Neural progenitor cell (in vitro differentiated cells): Measurements from ENCODE around the gene DTX1.

GRCh38 chr12:112028500-112029312 lies 15.5 kb downstream of the ERP29 start:
- RAMPAGE, long total RNA: no peak

DNA sequence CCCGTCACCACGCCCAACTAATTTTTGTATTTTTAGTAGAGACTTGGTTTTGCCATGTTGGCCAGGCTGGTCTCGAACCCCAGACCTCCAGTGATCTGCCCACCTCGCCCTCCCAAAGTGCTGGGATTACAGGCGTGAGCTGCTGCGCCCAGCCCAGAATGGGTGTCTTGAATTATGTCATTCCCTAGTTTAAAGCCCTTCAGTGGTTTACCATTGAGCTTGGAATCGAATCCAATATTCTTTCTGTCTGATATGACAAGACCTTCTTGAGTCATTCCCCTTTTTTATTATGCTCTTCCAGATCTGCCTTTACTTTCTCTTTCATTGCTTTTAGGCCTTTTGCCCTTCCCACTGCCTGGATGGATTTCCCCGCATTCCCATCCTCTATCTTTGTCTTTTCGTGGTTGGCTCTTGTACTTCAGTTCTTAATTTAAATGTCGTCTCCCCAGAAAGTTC lies 1.5 kb downstream of the TRAFD1 start:
- RAMPAGE, long total RNA: no peak

DNA sequence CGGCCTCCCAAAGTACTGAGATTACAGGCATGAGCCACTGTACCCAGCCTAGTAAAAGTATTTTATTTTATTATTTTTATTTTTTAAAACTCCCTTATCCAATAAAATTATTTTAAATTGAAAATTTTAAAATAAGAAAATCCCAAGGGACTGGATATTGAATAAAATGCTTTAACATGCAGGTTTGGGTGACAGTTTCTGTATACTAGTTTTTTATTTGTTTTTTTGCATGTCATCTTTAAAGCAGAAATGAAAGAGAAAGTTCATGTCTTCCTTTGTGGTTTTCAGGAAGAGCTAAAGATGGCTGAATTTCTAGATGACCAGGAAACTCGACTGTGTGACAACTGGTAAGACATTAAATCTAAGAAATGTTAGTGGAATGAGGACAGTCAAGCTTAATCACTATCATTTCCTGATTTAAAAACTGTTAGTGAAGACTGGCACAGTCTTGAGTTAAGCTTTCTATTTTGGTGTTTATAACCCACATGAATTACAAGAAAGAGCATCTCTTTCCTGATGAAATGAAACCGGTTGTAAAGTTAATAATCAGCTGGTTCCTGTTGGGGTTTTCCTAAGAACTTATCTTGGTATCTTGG lies 5.0 kb downstream of the TRAFD1 start:
- RAMPAGE, long total RNA: no peak

DNA sequence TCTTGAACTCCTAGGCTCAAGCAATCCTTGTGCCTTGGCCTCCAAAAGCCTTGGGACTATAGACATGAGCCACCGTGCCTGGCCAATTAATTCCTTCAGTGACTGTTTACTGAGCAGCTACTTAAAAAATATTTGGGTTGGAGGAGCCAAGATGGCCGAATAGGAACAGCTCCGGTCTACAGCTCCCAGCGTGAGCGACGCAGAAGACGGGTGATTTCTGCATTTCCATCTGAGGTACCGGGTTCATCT lies 170.6 kb upstream of the RPH3A start:
- RAMPAGE, long total RNA: no peak

- RAMPAGE, long total RNA: no peak
Observed at GRCh38 chr12:113056557-113057166, at the start of gene DTX1. Gene DTX1, plus strand, starts transcription at chr12:113056730.

DNA sequence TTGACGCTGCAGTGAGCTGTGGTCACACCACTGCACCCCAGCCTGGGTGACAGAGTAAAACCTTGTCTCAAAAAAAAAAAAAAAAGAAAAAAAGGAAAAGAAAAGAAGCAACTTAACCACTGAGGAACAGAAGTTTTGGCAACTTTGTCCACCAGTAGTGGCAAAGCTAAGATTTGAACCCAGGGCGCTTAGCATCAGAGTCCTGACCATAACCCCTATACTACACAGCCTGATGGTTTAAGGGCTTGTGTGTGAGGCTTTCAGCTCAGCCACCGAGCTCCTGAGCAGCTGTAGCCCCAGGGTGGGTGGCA lies 21.2 kb downstream of the RASAL1 start:
- RAMPAGE, long total RNA: no peak

DNA sequence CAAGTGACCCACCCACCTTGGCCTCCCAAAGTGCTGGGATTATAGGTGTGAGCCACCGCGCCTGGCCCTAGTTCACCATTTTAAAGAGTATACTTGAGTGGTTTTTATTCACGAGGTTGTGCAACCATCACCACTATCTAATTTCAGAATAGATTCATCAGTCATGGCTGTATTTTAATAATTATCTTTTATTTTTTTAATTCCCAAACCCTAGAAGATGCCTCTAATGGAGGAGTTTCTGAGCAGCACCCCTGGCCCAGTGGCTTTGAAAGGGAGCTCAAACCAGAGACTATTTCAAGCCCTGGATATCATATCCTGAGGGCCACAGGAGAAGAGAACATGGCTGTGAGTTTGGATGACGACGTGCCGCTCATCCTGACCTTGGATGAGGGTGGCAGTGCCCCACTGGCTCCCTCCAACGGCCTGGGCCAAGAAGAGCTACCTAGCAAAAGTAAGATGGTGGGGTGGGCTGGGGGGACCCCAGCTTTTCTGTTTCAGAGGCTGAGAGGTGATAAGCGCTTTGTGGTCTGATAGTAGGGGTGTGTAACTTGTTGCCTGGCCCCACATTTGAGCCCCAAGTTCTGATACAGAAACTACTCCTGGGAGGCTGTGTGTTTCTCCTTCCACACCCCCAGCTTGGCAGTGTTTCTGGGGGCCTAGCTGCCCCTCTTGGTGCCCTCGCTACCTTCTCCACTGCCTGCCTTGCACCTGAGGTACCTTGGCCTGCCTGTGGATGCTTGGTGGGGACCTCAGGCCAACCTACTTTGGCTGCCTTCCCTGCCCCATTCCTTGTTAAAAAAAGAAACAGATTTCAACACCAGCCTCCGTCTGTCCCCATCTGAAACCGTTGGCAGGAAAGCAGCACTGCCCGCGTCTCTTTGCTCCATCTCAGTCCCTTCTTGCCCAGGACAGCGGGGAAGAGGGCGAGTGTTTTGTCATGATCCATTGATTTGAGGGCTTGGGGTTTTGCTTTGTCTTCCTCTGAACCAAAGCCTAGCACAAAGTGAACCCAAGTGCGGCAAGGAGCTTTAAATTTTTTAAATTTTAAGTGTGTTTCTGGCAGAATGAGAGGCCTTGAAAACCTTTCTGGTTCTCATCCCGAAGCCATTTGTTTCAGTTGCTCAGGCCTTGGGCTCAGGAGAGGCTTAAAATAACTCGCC lies 5.6 kb downstream of the TPCN1 start:
- RAMPAGE, long total RNA: no peak

DNA sequence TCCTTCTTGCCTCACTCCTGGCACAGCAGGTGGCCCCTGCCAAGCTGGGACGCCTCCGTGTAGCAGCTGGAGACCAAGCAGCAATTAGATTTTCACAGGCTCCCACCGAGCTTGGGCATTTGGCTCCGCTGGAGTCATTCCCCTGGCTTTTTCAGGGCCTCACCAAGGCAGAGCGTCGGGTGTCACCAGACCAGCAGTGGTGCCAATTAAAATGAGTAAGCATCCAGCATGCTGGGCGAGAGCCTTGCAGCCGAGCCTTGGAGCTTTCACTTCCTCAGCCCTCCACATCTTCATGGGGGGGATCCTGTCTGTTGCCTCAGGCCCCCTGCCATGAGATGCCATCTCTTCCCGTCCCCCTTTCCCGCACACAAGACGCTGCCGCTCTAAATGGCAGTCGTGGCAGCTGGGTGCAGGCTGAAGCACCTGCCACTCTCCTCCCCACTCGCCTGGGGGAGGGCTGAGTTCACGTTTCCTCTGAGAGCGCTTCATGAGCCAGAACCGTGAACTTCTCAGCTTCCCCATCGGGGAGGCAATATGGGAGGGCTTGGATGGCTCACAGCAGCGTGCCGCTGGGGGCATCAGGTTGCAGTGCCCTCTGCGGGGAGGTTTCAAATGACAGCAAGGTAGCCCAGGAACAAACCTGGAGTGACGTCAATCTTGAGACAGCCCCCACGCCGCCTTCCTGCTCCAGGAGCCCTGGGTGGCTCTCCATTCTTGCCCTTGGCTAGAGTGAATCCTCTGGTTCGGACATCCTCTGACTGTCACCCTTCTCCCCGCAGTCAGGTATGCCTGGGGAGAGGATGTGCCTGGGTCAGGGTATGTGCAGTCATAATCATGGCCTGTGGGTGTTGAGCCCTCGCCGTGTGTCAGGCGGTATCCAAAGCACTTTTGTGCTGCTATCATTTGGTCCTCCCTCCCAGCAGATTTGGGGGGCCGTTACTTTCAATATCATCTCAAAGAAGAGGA lies 11.9 kb downstream of the TPCN1 start:
- RAMPAGE, long total RNA: no peak

- RAMPAGE, long total RNA: no peak
Observed at GRCh38 chr12:113236470-113237248, 15.4 kb downstream of the TPCN1 start.

DNA sequence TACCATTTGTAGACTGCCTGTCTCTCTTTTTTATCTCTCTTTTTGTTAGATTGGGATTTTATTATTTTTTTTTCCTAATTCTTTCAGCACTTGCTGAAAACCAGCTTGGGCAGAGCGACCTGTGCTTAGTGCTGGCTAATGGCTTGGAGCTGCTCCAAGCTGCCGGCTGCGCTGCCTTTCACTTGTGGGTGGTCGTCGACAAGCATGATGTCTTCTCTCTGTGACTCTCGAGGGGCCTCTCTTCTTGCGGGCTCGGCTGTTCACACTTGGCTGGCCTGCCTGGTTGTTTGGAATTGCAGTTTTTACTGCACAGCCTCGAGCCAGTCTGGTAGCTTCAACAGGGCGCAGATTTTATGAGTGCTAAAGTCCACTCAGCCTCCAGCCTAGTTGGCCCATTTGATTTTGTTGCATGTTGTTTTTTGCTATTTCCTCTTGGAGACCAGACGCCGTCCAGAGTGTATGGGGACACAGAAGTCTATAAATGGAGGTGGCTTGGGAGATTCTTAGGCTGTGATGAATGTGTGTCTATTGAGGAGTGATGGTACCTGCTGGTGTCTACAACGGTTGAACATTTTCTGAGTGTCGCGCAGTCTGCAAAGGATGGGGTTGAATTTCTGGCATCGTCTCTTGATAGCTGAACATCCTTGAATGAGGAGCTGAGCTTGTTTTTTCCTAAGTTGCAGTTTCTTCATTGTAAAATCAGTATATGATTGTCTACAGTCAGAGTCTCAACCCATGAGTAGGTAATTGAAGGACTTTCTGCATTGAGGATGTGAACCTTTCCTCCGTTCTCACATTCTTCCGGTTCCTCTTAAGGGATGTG lies 18.7 kb downstream of the TPCN1 start:
- RAMPAGE, long total RNA: no peak

DNA sequence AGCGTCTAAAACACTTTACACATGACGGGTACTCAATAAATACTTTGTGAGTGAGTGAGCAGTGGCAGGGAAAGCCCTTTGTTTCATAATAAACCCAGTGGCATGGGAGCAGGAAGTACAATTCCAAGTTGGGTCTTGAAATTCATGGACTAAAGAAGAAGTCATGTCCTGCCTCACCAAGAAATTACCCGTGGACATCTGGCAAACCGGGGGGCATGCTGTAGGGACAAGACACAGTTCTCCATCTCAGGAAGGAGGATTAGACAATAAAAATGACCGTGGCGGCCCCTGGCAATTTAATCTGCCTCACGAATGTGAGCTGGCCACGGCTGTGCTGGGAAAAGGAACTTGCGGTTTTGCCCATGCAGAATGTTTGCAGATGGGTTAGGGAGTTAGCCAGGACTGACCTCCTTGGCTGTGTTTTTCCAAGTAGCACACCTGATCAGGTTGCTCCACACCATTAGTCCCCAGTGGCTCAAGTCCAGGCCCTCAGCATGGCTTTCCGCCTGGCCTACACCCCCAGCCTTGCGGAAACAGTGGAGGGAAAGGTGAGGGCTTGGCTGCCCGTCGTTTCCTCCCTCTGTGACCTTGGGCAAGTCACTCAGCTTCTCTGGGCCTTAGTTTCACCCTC lies 20.7 kb downstream of the TPCN1 start:
- RAMPAGE, long total RNA: no peak

DNA sequence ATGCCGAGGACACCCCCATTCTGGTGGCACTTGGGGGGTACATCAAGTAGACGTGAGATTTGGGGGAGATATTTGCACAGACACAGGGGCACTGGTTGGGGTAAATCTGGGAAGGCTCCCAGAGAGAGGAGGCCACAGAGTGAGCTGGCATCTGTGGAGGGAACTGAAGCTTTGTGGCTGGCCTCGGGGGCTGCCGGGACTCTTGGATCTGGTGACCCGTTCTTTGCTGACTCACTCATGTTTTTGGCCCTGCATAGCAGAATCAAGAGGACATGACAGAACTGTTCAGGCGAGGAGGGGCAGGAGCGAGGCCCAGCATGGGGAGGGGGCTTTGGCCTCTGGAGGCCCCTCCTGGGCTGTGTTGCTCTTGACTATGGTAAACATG lies 1.7 kb downstream of the PLBD2 start:
- RAMPAGE, long total RNA: no peak

- RAMPAGE, long total RNA: no peak
Observed at GRCh38 chr12:113397530-113397978, 6.1 kb downstream of the SDS start.

DNA sequence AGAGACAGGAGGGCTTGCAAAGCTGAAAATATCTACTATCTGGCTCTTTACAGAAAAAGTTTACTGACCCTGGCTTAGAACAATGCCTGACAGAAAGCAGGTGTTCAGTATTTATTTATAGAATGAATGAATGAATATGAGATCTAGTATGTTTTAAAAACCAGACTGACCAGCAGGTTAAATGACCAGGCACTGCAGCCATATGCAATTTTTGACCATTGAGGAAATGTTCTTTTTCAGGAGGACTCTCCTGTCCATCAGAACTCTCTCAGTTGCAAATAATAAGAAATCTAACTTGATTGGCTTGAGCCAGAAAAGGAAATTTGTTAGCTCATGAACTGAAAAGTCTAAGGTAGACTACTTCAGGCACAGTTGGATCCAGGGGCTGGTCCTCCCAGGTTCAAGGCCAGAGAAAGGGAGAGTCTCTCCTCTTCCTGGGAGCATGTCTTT lies 35.5 kb upstream of the LHX5 start:
- RAMPAGE, long total RNA: no peak

DNA sequence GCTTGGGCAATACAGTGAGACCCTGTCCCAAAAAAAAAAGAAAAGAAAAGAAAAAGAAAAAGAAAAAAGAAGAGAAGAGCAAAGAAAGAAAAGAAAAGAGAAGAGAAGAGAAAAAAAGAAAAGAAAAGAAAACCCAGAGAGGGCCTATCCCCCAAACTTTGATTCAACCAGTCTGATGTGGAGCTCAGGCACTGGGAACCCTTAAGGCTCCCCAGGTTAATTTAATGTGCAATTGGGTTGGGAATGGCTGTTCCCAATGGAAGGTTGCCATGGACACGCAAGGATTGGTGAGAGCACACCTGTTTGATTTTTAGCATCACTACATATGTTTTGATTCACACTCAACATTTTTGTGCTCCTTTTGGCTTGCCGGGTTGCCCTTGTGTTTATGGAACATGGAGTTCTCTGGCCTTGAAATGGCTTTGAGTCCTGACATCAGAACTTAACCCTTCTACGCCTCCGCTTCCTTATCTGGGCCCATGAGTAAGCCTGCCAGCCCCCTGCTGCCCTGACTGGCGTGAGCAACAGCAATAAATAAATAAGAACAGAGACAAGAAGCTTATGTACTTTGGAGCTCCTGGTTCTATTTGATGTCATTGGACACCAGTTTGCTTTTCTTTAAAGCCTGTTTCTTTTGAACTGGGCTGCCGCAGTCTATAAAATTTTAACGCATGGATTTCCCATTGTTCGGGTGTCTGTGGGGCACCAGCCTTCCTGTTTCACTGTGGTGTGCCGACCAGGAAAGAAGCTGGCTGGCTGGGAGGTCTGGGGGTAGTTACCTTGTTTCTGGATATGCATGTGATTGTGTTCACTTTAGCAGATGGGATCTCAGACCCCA lies 28.0 kb downstream of the TBX3 start:
- RAMPAGE, long total RNA: no peak

DNA sequence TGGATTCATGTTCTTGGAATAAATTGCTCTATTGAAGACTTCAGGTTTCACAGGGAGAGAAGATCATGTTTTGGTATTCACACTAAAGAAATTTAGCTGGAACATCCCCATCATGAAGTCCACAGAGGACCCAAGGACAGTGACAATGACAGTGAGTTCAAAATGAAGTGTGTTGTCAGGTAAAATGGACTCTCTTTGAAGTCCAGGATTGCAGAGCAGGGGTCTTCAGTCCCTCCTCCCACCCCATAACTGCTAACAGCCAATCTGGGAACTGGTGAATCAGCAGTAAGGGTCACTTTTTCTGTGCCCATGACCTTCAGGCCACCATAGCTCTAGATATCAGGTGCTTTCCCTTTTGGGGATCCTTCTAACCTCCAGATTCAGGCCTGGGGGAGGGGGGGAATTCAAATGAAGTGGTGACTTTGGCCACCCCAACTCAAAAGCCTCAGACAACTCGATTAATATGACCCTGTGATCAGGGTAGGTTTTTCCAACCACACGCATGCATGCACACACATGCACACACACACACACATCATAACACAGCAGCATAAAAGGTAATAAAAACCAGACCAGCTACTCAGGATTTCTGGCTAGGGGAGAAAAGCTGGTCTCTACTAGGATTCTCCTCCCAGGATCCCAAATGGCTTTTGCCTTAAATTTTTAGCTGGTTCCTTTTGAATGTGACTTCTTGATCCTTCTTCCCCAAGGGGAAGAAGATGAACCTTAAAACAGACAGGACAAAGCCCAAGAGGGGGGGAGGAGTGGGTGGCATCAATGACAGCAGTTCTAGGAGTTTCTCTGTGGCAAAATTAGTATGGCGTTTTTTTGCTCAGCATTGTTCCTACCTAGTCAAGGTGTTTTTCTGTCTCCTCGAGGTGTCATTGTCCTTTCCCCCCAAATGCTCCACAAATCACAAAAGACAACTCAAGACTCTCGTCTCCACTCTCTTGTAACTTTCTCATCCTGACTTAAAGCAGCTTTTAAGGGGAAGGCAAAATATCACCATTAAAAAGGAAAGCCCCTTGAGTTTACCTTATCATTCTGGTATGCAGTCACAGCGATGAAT lies 5.2 kb downstream of the TBX3 start:
- RAMPAGE, long total RNA: no peak

DNA sequence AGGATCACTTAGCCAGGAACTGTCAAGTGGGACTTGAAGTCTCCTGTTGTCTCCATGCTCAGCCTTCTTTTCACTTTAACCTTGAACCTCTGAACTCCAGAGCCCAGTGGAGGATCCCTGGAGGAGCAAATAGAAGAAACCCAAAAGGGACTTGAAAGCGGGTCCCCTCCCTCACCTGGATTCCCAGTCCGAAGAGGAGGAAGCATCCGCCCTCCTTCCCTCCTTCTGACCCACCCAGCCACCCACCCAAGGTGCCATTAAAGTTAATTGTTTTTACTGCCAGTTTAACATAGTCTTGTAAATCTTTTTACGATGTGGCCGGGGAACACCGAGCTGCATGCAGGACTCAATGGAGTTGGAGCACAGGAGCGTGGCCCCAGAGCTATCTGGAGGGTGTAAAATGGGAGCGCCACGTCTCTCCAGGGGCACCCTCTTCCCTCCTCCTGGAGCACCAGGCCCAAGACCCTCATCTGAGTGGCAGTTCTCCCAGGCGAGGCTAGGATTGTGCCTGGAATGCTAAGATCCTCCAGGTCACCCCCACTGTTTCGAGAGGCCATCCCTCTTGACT lies 50.0 kb upstream of the TBX3 start:
- RAMPAGE, long total RNA: no peak

DNA sequence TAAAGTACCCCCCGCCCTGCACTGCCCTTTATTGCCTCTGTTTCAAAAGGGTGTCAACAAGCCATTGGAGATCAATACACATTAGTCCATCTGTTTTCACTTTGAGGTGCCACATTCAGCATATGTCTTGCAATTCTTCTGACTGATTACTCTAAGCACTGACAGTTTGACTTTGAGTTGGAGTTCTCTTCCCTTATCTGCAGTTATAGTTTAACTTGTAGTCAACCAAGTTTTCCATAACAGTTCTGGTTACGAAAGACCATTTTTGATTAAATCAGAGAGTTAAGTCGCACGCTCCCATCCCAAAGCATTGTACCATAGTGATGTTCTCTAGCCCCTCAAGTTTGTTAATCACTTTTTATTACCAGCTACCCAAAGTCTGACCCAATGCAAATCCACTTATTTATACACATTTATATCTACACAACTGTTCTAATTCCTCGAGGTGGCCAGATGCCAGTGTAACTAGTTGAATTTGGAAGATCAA lies 260.8 kb upstream of the TBX3 start:
- RAMPAGE, long total RNA: no peak

DNA sequence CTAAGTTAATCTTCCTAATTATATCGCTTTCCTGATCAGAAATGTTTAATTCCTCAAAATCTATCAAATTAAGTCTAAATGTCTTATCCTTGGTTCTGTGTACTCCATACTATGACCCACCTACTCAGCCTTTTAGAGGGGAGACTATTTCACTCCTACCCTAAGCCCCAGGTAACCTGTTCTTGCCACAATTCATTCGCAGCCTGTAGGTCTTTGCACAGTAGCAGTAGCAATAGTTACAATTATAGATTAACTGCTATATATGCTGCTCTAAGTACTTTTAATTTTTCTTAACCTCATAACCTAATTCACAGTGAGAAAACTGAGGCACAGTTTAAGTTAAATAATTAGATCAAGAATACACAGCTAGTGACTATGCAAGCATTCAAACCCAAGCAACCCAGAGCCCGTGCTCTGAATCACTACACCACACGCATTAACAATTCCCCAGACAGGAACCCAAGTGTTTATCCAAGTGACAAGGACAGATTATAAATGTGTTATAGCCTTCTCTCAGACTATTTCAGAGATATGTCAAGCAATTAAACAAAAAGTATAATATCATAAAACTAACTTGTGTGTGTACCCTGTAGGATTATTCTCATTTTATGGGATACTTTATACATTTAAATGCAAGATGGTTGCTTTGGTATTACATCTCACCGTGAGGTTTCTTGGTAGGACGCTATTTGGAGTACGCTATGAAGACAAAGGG lies 43.9 kb downstream of the MED13L start:
- RAMPAGE, long total RNA: no peak

- RAMPAGE, long total RNA: no peak
Observed at GRCh38 chr12:116261627-116262218, 15.8 kb downstream of the MED13L start.